Left common carotid artery plus branches (tissue), 1 donor: ENCODE results near the genes MBTPS1, DNAAF1, ADAD2 and MEAK7.

DNA sequence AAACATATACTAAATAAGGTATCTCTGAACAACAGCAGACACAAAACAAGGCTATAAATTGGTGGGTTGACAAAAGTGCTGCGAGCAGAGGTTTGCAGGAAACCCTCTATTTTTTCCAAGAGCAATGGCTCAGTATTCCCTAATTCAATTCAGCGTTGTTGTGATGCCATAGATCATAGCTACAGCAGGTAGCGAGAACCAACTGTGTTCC lies 145.7 kb upstream of the CDH13 start:
- PRO-cap, result no peak

- PRO-cap, result no peak
Observed at GRCh38 chr16:82633901-82634931, 7.4 kb downstream of the CDH13 start.

DNA sequence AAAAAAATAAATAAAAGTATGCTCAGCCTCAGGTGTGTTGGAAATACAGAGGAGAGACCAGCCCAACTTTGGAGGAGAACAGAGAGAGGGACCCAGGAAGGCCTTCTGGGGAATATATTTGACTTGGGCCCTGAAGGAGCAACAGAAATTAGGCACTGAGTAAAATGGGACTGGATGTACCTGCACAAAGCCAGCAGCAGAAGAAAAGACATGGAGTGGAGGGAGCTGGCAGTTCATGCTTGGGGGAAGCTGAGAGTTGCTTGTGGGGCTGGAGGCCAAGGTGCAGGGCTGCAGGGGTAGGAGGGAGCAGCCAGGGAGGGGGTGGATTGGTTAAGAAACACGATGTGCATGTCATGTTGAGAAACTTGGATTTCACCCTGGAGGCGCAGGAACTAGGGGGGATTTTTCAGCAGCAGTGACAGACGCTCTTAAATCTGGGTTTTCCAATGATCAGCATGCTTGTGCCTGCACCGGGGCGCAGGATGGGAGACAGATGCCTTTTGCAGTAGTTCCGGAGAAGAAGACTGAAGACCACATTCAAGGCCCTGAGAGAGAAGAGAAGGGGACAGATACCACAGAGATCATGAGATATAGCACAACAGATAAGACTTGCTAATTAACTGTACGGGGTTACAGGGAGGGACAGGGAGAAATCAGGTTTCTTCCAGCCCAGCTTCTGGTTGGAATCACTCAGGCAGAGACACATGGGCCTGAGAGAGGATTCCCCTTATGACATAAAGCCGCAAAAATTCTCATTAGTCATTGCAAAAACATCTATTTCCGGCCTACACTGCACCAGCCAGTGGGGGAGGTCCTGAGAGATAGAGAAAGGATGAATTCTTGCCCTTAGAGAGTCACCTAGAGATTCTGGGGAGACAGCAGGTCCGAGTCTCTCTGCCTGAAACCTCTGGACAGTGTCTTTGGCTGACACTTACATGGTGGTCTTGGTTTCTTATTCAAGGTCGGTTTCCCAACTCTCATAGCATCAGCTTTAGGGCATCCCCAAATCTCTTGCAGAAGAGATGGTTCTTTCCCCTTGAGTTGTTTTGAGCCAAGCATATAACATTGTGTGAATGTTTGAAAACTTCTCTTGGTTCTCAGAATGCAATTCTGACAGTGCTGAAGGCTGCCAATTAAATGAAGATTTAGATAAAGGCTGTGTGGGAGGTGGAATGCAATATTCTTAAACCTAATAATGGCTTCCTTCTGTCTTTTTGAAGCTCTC lies 27.0 kb downstream of the CDH13 start:
- PRO-cap, result no peak

DNA sequence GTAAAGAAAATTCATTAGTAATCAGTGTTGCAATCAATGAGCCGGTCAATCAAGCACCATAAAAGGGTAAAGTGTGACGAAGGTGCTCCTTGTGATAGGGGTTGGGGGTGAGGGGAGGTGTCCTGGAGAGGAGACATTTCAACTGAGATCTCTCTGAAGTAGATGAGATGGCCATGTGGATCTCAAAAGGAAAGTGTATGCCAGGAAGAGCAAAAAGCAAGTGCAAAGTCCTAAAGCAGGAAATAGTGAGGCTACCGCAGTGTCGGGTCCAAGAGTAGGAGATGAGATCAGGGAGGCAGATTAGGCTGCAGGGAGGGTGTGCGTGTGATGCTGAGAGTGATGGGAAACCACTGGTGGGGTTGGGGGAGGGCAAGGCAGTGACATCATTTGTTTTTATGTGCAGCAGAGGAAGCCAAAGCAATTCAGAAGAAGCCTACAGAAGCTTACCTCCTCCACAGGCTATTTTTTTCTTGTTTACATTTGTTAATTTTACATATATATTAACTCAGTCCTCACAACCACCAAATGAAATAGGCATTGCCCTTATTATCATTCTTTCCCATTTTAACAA lies 28.6 kb downstream of the CDH13 start:
- PRO-cap, result no peak

DNA sequence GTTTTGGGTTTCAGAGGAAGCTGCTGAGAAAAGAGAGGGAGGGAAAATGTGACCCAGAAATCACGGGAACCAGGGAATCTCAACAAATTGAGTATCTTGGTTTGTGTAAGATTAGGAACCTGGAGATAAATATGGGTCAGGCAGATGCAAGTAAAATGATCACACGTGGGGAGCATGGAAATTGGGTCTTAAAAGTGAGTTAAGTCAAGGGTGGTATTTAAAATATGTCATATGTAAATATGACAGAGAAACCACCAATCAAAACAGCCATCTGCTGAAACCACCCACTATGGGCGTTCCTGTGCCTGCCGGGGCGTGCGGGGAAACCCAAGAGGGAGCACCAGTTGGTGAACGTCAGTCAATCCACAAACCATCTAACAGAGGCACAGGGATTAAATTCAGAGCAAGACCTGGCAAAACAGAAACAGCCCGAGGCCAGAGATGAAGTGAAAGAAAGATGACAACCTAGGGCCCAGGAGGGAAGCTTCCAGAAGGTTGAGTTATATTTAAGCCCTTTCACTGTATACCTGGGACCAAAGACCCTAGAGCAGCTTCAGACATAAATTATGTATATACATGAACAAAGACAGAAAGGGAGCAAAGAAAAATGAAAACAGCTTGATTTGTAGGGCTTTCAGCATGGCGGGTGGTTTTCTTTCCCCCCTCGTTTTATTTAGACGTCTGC lies 33.5 kb downstream of the CDH13 start:
- PRO-cap, result no peak

- PRO-cap, result no peak
Observed at GRCh38 chr16:82701590-82702163, 74.9 kb downstream of the CDH13 start.

GRCh38 chr16:83288883-83289233 lies 518.9 kb upstream of the HSBP1 start:
- PRO-cap, result no peak

GRCh38 chr16:83802783-83803277 lies 4.9 kb upstream of the HSBP1 start:
- PRO-cap, result no peak

GRCh38 chr16:83938084-83938505 lies 14.9 kb upstream of the OSGIN1 start:
- PRO-cap, result no peak

DNA sequence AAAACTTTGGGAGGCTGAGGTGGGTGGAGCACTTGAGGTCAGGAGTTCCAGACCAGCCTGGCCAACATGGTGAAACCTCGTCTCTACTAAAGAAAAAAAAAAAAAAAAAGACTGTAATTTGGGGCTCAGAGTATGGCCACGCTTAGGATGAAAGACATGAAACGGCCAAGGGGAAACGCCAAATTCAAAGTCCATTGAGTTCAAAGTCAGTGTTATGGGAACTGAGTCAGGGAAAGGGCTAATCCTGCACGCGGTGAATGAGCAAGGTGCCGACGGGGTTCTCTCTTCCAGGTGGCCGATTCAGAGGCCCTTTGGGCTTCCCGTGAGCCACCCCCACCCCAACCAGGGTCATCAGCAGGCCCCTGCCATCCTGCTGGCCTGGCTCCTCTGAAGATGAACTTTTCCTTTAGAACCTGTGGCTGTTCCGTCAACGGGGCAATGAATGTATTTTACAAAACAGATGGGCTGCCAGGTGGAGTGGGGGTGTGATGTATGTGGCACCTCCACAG lies 7.4 kb upstream of the OSGIN1 start:
- PRO-cap, result no peak

DNA sequence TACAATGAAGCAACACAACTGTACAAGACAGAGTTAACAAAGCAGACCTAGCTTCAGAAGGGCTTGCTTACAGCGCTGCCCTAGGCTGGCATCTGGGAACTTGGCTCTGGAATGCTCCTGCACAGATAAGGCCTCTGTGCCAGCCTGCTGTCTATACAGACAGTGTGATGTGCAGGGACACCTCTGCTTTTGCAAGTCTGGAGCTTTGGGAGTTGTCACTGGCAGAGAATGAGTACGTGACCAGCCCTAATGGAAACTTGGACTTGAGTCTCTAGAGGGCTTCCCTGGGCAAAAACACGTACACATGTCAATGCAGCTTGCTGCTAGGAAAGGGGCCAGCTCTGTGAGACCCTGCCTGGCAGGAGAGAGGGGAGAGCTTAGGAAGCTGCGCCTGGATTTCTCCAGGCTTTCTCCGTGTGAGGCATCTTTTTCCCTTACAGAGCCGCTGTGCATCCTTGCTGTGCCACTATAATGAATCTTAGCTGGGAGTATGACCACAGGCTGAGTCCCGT lies 32.2 kb upstream of the SLC38A8 start:
- PRO-cap, result no peak

DNA sequence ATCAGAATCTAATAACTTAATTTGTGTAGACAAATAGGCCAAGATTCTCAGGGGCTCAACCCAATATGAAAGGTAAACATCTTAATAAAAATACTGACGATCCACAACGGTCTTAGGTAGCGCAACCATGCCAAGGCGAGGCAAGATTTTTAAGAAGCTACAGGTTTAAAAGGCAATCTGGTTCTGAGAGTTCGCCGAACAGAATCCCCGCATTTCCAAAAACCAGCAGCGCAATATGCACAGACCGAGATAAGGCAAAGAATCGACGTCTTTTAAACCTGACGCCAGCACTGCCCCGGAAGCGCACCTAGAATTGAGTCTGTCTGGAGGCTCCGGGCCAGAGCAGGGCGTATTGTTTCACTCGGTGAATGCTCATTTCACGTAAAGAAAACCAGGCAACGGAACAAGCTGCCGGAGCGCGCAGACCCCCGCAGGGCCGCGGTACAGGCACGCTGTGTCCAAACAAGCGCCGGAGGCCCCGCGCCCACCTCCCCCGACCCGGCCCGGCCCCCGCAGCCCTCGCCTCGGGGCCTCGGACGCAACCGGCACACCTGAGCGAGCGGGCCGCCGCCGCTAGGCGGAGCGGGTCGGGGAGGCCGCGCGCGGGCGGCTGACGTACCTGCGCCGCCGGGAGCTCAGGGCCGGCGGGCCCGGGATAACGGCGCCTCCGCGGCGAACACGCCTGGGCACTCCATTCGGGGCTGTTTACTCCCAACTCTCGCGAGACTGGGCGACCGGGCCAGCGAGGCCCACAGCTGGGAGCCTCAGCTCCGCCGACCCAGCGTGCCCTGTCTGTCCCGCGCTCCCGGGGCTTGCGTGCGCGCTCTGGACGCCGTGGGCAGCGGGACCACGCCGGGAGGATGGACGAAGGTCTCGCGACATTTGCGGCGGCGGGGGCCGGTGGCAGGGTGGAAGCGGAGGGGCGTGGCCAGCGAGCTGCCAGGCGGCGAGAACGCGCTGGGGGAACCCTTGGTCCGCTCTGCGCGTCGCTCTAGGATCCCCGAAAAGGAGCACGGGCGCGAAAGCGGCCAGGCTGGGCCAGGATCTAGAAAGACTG lies at the start of gene MBTPS1:
MBTPS1 (minus strand) TSS at position 827 of the 1,057 bp plus-strand sequence.
- PRO-cap, result bidirectional peak, plus-strand start at position 942 of the sequence, minus-strand start at position 814 of the sequence

- PRO-cap, result unidirectional peak, minus-strand start at chr16:84145156
Observed at GRCh38 chr16:84144990-84145618, at the start of gene DNAAF1. DNAAF1 (plus strand) TSS chr16:84145308.

- PRO-cap, result no peak
Observed at GRCh38 chr16:84190721-84191693, at the start of gene ADAD2. ADAD2 (plus strand) TSS chr16:84191157.

- PRO-cap, result no peak
Observed at GRCh38 chr16:84266188-84266804, 26.5 kb upstream of the KCNG4 start.

GRCh38 chr16:84283183-84283962 lies 11.3 kb upstream of the WFDC1 start:
- PRO-cap, result no peak

DNA sequence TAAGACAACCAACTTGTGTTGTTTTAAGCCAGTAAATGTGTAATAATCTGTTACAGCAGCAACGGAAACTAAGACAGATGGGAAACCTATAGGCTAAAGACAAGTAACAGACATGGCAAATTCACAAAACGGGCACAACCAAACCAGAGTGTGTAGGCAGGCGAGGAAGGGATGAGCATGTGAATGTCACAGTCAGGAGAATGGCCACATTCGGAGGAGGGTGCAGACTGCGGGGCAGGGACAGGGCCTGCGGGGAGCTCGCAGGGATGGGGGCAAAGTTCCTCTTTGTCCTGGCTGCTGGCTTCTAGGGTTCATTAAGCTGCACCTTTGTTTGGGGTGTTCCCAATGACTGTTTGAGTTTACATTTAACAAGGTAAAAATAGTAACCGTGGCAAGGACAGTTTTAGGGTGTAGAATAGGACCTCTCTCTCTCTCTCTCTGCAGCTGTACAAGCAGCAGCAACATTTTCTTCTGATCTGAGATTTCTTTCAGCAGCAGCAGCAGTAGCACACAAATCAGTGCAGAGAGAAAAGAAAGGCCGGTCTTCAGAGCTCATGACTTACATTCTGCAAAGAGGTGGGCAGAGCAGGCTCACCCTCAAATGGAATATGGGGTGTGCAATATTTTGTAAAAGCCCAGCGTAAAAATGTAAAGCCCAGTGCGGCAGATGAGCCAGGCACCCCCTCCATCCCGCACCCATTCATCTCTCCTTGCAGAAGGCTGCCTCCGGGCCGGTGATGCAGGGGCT lies 18.1 kb upstream of the ATP2C2 start:
- PRO-cap, result no peak

DNA sequence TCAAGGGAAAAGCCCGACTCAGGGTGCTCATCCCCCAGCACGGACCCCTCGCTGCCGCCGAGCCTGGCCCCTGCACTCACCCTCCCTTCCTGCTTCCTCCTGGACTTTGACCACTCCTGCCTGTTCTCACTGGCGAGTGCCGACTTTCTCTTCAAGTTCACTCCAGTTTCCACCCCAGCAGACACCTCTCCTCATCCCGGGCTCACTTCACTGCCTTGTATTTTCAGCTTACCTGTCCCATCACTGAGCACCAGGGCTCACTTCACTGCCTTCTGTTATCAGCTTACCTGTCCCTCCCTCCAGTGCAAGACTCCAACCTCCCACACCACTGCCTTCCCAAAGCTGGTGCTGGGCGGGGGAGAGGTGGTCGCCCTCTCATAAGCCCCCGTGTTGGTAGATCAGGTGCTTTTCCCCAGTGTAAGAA lies 61.0 kb downstream of the MEAK7 start:
- PRO-cap, result no peak

DNA sequence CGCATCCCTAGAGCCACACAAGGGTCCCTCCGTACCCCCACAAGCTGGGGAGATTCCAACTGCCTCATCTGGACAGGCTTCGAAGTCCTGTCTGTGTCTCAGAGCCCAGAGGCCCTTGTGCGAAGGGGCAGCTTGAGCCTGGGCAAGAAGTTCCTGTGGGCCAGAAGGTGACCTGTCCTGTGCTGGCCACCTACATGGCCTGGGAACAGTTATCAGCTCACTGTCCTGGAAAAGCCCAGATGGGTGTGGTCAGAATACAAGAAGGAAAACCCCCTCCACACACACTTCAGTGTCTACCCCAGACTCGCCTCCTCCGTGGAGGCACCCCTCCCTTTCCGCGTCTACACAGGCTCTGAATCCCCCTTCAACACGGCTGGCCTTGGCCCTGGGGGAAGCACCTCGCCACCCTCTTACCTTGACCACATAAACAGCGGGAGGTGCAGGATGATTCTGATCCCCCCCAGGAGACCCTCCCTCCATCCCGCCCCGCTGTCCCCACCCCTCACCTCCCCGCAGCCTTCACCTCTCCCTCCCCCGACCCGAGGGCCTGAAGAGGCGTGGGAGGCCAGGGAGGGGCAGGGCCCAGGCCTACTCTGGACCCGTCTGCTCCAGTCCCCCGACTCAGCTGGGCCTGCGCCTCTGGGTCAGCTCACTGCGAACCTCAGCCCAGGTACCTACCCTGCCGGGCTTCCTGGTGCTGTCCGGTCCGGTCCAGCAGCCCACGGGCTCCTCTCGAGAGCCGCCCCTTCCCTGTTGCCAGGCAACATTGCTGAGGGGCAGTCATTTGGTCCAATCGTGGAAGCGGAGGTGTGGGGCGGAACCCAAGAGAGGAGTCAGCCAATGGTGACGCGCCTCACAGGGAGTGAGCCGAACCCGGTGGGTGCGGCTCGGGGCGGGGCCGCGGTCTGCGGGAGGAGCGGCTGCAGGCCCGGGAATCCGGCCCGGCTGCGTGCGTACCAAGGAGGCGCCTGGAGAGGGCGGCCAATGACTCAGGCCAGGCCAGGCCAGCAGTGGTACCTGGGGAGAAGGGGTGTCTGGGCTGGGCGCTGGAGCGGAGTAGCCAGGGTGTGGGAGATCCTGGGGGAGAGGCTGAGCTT lies at the start of gene MEAK7:
MEAK7 (minus strand) TSS at position 737 of the 1,097 bp plus-strand sequence.
- PRO-cap, result bidirectional peak, plus-strand start at position 901 of the sequence, minus-strand start at position 733 of the sequence

DNA sequence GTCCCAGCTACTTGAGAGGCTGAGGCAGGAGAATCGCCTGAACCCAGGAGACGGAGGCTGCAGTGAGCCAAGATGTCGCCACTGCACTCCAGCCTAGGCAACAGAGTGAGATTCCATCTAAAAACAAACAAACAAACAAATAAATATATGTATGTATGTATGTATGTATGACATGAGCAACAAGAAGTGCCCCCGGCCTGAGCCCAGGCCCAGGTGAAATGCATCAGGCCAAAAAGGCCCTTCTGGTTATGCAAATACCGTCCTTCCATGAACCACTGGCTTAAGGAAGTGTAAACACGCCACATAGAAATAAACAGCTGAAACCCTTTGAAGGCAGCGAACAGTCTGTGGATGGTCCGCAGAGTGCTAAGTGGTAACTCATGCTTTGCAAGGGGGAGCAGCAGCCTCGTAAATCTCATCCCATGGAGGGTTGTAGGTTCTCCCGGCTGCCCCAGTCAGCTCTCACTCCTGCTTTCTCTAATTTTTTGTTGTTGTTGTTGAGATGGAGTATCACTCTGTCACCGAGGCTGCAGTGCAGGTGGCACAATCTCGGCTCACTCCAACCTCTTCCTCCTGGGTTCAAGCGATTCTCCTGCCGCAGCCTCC lies 36.8 kb downstream of the COTL1 start:
- PRO-cap, result no peak